Occipital lobe (tissue), 2 donors: Measurements from ENCODE around the genes PTAR1 and SMC5.

- RAMPAGE, long total RNA = no peak
These were observed 894 bp downstream of the PABIR1 start for GRCh38 chr9:68780691-68781226.

- RAMPAGE, long total RNA = no peak
These were observed 81.6 kb downstream of the PABIR1 start for GRCh38 chr9:68861403-68862005.

DNA sequence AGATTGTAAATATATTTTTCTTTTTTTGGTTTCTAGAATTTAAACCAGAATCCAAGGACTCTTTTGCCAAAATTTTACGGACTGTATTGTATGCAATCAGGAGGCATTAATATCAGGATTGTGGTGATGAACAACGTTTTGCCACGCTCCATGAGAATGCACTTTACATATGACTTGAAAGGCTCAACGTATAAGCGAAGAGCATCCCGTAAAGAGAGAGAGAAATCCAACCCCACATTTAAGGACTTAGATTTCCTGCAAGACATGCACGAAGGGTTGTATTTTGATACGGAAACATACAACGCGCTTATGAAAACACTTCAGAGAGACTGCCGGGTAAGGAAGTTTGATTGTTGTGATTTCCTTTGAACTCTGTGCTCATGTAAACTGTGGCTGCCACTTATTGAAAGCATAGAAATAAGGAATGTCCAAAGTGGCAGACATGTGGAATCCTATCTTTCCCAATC is 114.5 kb downstream of the PABIR1 start:
- RAMPAGE, long total RNA = no peak

GRCh38 chr9:68975511-68976138 is 38.3 kb downstream of the PRKACG start:
- RAMPAGE, long total RNA = no peak

- RAMPAGE, long total RNA = no peak
These were observed 837 bp downstream of the FXN start for GRCh38 chr9:69036350-69036828.

- RAMPAGE, long total RNA = no peak
These were observed 62.8 kb downstream of the TJP2 start for GRCh38 chr9:69236794-69237291.

- RAMPAGE, long total RNA = no peak
These were observed 73.9 kb upstream of the ENTREP1 start for GRCh38 chr9:69250986-69251586.

- RAMPAGE, long total RNA = no peak
These were observed 39.5 kb downstream of the APBA1 start for GRCh38 chr9:69632554-69633136.

DNA sequence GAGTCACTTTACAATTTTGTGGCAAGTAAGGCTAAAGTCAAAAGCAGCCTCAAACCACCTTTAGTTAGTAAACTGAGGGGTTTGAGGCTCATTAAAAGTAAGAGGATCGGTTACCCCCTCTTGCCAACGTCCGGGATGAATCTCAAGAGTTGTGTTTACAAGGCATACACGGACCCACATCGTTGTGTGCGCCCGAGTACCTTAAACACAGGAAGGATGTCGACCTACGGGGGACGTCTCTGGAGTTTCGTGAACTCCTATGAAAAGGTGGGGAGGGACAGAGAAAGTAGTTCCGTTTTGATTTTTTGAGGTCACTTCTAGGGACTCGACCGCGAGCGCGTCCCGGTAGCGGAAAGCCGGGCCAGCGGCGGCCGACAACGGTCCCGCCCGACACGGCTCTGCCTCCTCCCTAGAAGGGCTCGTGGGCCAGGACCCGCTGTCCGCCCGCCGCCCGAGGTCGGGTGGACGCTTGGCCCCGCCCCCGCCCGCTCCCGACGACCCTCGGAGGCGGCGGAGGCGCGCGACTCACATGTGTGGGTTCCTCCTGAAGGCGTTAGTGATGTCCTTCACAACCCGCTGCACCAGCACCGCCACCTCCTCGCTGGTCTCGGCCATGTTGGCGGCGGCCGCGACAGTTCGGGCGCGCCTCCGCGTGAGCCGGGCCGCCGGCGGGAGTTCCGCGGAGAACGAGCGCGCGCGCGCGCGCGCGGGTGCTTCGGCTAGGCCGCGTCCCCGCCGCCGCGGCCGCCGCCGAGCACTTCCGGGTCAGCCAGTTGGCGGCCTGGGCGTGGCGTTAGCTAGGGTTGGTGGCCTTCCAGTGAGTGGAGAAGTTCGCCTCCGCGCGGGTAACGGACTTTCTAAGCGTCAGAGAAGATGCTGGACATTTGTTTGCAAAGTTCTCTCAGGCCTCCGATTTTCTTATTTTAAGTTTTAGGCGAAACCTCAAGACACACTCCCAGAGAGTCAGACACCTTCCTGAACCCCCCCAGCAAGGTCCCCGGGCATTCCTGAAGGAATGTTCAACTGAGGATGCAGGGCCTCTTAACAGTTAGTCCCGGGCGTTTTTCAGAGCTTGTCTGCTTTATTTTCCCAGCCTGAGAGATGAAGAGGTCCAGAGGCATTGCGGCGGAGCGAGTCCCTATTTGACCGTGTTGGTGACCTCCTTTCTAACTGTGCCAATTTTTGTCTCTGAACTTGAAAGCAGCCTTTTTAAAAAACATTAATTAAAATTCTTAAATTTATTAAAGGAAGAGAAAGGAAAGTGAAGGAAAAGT is at the start of gene PTAR1:
PTAR1 (minus strand) TSS at position 688 of the 1,274 bp plus-strand sequence.
- RAMPAGE, long total RNA = no peak

DNA sequence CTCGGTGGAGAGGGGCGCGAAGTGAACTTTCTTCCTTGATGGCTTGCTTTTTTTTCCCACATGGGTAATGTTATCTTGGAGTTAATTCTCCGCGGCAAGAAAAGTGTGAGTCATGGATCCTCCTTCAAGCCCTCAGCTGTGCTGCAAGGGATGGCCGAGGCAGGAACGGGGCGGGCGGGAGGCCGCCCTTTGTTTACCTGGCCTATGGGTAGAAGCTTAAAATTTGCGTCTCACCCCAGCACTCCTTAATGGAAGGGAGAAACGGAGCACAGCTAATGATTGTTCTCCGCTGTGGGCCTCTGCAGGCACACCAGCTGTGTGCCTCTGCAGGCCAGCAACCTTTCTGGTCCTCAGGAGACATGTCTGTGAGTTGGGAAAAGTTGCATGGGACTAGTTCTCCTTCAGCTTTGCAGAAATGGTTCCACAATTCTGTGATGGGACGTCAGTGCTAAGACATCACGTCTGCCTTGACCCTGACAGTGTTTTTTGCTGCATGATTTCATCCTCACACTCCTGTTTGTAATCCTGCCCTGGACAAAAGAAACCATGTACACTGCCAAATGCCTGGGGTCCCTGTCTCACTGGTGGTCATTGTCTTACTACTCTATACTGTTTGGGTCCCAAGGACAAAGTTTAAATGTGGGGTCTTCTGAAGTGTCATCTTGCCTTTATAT is 1.2 kb downstream of the MAMDC2 start:
- RAMPAGE, long total RNA = no peak

GRCh38 chr9:70058480-70058827 is 14.8 kb downstream of the MAMDC2 start:
- RAMPAGE, long total RNA = no peak

GRCh38 chr9:70076436-70077187 is 33.0 kb downstream of the MAMDC2 start:
- RAMPAGE, long total RNA = no peak

DNA sequence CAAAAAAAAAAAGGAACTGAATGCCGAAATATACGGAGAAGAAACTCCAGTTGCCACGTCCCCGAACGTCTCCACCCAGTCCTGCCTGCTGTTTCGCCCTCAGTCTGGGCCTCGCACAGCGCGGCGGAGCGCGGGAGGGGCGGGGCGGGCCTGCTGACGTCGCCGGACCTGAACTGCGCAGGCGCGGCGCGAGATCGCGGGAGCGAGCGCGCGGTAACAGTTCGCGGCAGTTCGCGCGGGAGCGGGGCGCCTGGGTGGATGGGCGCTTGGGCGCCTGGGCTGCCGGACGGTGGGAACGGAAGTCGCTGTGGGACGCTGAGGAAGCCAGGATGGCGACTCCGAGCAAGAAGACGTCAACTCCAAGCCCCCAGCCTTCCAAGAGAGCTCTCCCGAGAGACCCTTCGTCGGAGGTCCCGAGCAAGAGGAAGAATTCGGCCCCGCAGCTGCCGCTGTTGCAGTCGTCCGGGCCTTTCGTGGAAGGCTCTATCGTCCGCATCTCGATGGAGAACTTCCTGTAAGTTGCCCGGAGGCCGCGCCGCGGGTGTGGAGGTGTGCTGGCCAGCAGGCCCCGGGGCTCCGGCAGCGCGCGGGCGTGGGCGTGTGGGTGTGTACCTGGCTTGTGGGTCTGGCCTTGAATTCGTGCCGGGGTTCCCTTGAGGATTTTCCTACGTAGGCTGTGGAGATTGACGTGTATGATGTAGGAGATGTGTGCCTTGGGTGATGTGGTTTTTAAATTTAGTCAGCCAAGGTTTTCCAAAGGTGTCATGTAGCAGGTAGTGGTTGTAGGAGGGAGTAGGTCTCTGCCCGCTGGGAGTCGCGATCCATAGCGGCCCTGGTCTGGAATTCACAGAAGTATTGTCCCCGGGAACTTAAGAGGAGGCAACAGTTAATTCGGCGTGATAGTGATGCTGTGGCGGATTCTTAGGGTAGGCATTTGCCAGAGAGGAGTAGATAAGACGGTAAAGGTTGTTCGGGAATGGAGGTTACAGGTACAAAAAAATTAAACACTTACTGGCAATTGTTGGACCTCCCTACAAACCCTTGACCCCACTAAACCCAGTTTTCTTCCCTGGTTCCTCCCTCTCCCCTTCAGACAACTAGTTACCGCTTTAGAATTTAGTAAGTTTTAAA is at the start of gene SMC5:
SMC5 (plus strand) TSS at position 229 of the 1,131 bp plus-strand sequence.
- RAMPAGE, long total RNA = no peak

DNA sequence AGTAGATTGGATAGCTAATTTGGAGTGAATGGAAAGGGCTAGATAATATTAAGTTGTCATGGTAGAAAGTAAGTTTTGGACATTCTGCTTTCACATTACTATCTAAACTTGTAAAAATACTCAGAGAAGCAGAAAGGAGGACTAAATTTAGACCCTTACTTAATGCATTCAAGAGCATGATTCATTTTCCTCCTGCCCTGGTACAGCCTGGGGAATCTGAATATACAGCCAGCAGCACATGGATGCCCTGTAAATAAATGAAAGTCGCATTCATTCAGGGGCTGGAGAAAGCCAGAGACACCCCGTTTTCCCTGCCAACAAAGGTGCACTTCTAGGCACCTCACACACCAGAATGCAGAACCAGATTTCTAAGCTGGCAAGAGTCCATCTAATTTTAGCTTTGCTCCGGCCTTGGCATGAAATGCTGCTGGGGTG is 172.7 kb upstream of the KLF9 start:
- RAMPAGE, long total RNA = no peak

- RAMPAGE, long total RNA = no peak
These were observed 200.7 kb upstream of the KLF9 start for GRCh38 chr9:70615089-70615683.

- RAMPAGE, long total RNA = no peak
These were observed 215.8 kb downstream of the TRPM3 start for GRCh38 chr9:70905591-70906113.

GRCh38 chr9:71096266-71096660 is 25.2 kb downstream of the TRPM3 start:
- RAMPAGE, long total RNA = no peak

DNA sequence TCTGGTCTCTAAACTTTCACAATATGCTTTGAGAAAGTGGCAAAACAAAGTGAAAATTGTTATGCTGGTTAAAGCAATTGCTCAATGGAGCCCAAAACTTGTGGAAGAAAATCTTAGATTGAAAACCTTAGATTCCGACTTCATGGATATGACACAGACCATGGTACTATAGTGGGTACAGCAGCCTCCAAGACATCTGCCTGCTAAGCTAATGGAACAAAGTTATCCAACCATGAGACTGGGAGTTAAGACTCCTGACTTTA is 160.6 kb downstream of the CEMIP2 start:
- RAMPAGE, long total RNA = no peak

GRCh38 chr9:71758602-71759186 is 9.6 kb downstream of the CEMIP2 start:
- RAMPAGE, long total RNA = no peak

- RAMPAGE, long total RNA = no peak
These were observed 27.1 kb upstream of the CEMIP2 start for GRCh38 chr9:71795283-71795974.